Liver (tissue), 9 donors: ENCODE measurements around the genes CRTAM and HSPA8.

- PRO-cap, 5 experiments: no peak in any of the 5 experiments
- RAMPAGE, long total RNA, 2 experiments: no peak in any of the 2 experiments
- RRBS: no CpG with 5 or more reads among the region's 7 CpGs
These were observed 180.8 kb downstream of the SORL1 start for GRCh38 chr11:121632598-121633700.

DNA sequence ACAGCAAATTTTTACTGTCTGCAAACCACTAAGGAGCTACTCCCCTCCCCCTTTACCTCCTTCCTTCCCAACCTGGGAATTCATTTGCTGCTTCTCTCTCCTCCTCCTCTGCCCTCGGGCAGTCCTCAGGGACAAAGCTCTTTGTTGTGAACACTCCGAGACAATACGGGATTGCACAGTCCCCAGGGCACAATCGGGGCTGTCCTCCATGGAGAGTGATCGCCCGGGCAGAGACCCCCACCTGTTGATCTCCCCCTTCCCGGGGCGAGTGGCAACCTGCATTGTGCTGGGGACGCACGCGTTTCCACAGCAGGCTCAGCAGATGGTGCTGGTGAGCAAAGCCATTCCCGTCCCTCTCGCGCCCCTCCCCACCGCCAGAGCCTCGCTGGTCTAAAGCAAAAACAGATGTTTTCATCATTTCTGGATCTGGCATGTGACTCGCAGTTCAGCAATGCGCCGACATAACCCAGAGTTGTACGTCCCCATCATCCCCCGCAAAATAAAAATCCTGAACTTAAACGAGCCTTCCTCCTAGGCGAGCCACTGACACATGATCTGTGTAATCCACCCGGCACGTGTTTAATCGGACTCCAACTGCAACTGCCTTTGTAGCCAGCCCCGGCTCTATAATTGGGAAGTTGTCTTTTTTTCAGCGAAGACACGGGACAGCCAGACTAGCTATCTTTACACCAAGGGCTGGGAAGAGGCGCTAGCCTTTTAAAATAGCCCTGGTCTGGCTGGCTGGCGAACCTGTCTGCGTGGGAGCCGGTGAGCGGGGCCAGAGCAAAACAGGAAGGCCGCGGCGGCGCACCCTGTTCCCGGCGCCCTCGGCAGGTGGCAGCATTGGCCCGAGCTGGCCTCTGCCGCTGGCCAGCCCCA, 203.5 kb downstream of the SORL1 start:
- PRO-cap, 5 experiments: peak in 2 of 5 experiments; most common plus-strand start position 418 of the sequence (in 1); most common minus-strand start position 756 of the sequence (in 1)
- RAMPAGE, long total RNA, 2 experiments: no peak in any of the 2 experiments
- RRBS: 2% methylated on average over 8 of the region's 43 CpGs

- PRO-cap, 5 experiments: no peak in any of the 5 experiments
- RAMPAGE, long total RNA, 2 experiments: no peak in any of the 2 experiments
- RRBS: no CpG with 5 or more reads among the region's 6 CpGs
These were observed 269.8 kb downstream of the SORL1 start for GRCh38 chr11:121721911-121722279.

DNA sequence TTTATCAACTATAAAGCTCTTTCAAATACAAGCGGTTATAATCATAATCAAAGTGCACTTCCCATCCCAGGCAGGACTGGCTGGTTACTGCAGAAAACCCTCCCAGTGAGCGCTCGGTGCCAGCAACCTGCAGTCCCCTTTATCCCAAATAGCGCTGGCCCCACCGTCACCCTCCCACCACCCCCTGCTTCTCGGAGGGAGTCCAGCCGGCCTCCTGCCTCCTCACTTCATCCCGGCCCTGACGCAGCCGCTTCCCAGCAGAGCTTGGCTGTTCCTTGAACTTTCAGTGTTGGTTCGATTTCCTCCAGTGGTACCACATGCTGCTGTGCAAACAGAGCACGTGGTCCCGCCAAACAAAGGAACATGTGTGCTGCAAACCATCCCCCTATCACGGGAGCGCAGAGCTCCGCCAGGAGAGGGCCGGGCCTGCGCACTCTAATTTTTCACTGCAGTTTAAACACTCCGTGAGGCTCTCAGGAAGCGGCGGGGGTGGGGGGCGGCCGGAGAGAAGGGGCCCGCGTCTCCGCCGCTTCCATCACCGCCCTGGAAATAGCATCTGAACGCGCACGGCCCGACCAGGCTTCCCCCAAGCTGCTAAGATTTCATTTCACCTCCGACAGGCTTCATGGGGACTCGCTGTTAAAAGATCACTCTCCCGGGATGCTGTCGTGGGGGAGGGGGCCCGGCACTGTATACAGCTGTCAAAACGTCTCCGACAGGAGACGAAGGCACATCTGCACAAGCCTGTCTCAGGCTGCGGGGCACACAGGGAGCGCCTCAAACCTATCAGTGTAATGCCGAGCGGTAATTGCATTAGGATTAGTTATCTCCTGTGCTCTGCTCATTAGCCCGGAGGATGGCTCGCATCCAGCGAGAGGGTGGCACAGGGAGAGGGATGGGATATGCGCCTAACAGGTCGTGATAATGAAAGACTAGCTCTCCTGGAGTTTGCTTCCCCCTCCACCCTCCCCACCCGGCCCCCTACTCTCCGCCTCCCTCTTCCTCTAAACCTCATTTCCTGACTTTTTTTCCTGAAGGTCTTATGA, 270.5 kb downstream of the SORL1 start:
- PRO-cap, 5 experiments: peak in 5 of 5 experiments; most common plus-strand start position 401 of the sequence (in 3); most common minus-strand start position 291 of the sequence (in 3)
- RAMPAGE, long total RNA, 2 experiments: no peak in any of the 2 experiments
- RRBS: 2% methylated on average over 9 of the region's 51 CpGs

DNA sequence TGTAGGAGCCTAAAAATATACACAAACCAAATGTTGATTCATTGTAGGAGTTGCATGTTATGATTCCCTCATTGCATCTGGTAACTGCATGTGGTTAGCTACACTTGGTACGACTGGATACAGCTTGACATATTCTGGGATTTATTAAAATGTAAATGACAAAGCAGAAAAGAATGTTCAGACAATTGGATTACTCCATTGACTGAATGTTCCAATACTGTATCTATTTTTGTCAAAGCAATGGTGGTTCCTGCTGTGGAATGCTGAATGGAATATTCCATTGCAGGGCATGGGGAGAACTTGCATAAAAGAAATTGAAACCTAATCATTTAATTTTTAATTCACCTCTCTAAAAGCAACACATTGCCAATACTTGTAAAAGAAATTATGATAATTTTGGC, 30.7 kb downstream of the BLID start:
- PRO-cap, 5 experiments: no peak in any of the 5 experiments
- RAMPAGE, long total RNA, 2 experiments: no peak in any of the 2 experiments
- RRBS: no CpG with 5 or more reads among the region's 1 CpG

- PRO-cap, 5 experiments: no peak in any of the 5 experiments
- RAMPAGE, long total RNA, 2 experiments: no peak in any of the 2 experiments
- RRBS: no CpG with 5 or more reads among the region's 4 CpGs
These were observed 26.0 kb downstream of the BLID start for GRCh38 chr11:122089929-122090577.

GRCh38 chr11:122180251-122181072, 64.4 kb upstream of the BLID start:
- PRO-cap, 5 experiments: peak in 1 of 5 experiments; most common plus-strand start chr11:122180880 (in 1)
- RAMPAGE, long total RNA, 2 experiments: no peak in any of the 2 experiments
- RRBS: no CpG with 5 or more reads among the region's 5 CpGs

DNA sequence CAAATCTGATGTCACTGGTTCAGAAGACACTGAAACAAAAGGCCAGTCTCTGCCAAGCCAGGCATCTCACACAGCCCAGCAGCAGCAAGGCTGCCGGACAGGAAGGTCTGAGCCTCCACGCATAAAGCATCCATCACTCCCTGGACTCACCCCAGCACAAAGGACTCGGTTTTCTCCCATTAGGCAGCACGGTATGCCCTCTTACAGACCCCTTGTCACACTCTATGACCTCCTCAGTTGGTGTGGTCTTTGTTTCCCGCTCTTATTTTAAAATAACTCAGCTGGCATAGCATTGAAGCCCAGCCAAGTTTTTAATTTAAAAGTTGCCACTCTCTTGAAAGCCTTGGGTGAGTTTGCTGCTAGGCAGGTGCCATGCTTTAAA, 204.3 kb upstream of the BLID start:
- PRO-cap, 5 experiments: no peak in any of the 5 experiments
- RAMPAGE, long total RNA, 2 experiments: no peak in any of the 2 experiments
- RRBS: no CpG with 5 or more reads among the region's 5 CpGs

- PRO-cap, 5 experiments: peak in 5 of 5 experiments; most common plus-strand start chr11:122656912 (in 2); most common minus-strand start chr11:122656713 (in 3)
- RAMPAGE, long total RNA, 2 experiments: no peak in any of the 2 experiments
- RRBS: 2% methylated on average over 37 of the region's 89 CpGs
These were observed 1.0 kb downstream of the UBASH3B start for GRCh38 chr11:122656160-122657320.

DNA sequence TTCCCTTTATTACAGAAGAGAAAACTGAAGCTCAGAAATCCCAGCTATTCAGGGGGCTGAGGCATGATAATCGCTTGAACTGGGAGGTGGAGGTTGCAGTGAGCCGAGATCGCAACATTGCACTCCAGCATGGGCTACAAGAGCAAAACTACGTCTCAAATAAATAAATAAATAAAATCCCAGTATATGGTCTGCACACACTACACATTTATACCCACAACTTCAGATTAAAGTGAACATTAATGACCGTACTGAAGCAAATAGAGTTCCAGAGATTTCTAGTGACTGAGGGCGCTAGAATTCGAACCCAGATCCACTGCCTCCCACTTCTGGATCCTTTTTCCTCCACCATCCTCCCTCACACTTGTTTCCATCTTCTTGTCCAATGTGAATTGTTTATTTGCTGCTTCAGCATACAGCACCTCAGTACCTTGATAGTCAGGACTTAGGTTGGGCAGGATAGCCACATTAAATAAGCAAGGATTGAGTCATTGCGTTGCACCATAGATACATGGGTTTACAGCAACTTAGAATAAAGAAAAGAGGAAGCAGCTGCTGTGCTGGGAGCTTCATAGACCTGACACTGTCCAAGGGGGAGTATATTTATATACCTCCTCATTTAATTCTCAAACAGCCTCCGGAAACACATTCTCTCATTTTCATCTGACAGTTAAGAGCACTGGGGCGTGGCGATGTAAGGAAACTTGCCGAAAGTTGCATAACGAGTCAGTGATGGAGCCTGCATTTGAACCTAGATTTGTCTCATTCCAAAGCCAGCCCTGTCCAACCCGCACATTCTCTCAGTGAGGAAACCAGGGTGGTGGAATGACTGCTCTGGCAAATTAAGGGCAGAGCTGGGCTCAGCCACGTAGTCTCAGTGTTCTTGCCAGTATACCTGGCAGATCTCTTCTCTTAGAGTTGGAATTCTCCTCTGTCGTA, 42.0 kb downstream of the UBASH3B start:
- PRO-cap, 5 experiments: peak in 1 of 5 experiments; most common minus-strand start position 579 of the sequence (in 1)
- RAMPAGE, long total RNA, 2 experiments: no peak in any of the 2 experiments
- RRBS: no CpG with 5 or more reads among the region's 16 CpGs

- PRO-cap, 5 experiments: no peak in any of the 5 experiments
- RAMPAGE, long total RNA, 2 experiments: no peak in any of the 2 experiments
- RRBS: no CpG with 5 or more reads among the region's 9 CpGs
These were observed 81.1 kb downstream of the UBASH3B start for GRCh38 chr11:122736407-122737198.

- PRO-cap, 5 experiments: no peak in any of the 5 experiments
- RAMPAGE, long total RNA, 2 experiments: no peak in any of the 2 experiments
- RRBS: no CpG with 5 or more reads among the region's 5 CpGs
These were observed 64.4 kb upstream of the CRTAM start for GRCh38 chr11:122773931-122774204.

DNA sequence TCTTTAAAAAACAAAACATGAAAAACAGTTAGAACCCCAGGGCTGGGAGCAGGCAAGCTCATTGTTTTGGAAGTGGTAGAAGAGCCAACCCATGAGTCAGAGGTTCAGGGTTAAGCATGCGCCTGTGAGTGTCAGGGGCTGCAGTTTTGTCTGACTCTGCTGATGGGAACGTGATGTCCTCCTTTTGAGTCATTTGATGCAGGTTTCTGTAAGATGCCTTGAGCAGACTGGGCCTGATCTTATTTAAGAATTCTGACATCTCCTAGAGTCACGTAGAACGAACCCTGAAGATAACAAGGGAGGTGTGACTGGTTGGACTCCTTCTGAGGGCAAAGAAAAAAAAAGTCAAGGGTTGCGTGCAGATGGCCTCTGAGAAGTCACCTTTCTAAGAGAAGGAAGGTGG, 53.6 kb upstream of the CRTAM start:
- PRO-cap, 5 experiments: no peak in any of the 5 experiments
- RAMPAGE, long total RNA, 2 experiments: no peak in any of the 2 experiments
- RRBS: no CpG with 5 or more reads among the region's 5 CpGs

DNA sequence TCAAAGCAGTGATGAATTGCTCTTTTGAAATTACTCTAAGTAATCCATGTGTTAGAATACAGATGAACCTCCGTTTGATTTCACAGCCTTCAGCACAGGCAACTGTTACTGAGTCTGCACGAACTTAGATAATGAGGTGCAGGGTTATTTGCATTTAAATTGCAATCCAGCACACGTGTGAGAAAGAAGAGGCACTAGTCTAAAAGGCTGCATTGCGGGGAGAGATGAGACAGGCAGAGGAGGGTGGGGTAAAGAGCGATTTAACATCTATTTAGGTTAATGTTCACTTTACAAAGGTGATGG, 24.9 kb upstream of the CRTAM start:
- PRO-cap, 5 experiments: no peak in any of the 5 experiments
- RAMPAGE, long total RNA, 2 experiments: no peak in any of the 2 experiments
- RRBS: no CpG with 5 or more reads among the region's 5 CpGs

DNA sequence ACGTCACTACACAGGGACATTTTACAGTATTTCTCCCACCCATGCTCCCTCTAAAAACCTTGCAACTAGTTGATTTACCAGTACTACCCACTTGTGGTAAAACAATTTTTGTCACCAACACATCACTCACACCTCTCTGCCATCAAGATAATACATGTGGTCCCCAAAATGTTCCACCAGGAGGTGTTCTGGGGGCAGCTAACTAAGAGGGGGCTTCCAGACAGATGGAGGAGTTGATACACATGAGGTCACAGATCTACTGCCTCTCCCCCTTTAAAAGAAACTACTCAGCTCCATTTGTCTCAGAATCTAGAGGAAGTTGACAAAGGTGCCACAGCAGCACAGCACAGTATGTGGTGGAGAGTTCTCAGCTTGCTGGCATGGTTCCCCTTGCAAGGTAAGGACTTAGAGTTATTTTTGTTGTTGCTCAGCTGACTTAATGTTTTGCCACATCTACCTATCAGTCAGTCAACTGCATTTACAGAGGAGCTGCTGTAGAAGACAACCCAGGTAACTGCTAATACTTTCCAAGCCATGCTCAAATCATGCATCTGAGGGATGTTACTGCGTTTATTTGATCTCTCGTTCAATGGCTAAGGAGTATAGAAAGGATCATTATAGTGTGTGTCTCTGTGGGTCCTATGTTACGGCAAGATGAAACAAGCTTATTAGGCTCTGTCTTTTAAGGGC, at the start of gene CRTAM:
TSS of gene CRTAM (plus strand) at position 305 of the 690 bp plus-strand sequence.
- PRO-cap, 5 experiments: peak in 3 of 5 experiments; most common plus-strand start position 305 of the sequence (in 3)
- RAMPAGE, long total RNA, 2 experiments: no peak in any of the 2 experiments
- RRBS: no CpG with 5 or more reads among the region's 4 CpGs

- PRO-cap, 5 experiments: no peak in any of the 5 experiments
- RAMPAGE, long total RNA, 2 experiments: no peak in any of the 2 experiments
- RRBS: no CpG with 5 or more reads among the region's 1 CpG
These were observed 20.4 kb upstream of the JHY start for GRCh38 chr11:122862091-122862568.

GRCh38 chr11:122984097-122985093, 2.8 kb upstream of the BSX start:
- PRO-cap, 5 experiments: no peak in any of the 5 experiments
- RAMPAGE, long total RNA, 2 experiments: no peak in any of the 2 experiments
- RRBS: 3% methylated on average over 22 of the region's 65 CpGs

- PRO-cap, 5 experiments: no peak in any of the 5 experiments
- RAMPAGE, long total RNA, 2 experiments: no peak in any of the 2 experiments
- RRBS: no CpG with 5 or more reads among the region's 15 CpGs
These were observed 7.6 kb downstream of the HSPA8 start for GRCh38 chr11:123054131-123054878.

DNA sequence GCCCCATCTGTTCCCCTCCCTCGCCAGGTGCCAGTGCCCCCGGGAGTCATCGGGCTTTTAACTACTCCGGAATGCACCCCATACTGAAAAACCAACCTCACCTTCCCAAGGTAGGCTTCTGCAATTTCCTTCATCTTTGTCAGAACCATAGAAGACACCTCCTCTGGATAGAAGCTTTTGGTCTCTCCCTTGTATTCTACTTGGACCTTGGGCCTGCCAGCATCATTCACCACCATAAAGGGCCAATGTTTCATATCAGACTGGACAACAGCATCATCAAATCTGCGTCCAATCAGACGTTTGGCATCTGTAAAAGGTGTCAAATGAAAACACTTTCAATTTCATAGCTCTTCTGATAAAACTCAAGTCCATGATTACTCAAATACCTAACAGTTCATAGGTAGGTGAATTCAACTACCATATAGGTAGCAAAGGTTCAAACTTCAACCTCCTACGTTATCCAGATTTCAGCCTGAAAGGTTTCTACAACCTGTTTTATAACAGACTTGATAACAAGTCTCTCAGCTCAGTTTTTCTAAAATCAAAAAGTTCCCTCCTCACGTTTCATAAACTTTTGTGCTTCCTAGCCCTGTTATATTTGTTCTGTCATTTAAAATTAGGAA, 1.3 kb downstream of the HSPA8 start:
- PRO-cap, 5 experiments: no peak in any of the 5 experiments
- RAMPAGE, long total RNA, 2 experiments: no peak in any of the 2 experiments
- RRBS: no CpG with 5 or more reads among the region's 8 CpGs

GRCh38 chr11:123061115-123062257, at the start of gene HSPA8:
HSPA8 (minus strand) TSS chr11:123062136.
- PRO-cap, 5 experiments: peak in 5 of 5 experiments; most common plus-strand start chr11:123061630 (in 2); most common minus-strand start chr11:123062139 (in 5)
- RAMPAGE, long total RNA, 2 experiments: start-site peak on the minus strand in 2 of 2 experiments, at chr11:123062132-123062139 at its widest, 10,053 to 10,881 reads per replicate
- RRBS: 3% methylated on average over 13 of the region's 58 CpGs